ENCODE results near the gene TTC9.

DNA sequence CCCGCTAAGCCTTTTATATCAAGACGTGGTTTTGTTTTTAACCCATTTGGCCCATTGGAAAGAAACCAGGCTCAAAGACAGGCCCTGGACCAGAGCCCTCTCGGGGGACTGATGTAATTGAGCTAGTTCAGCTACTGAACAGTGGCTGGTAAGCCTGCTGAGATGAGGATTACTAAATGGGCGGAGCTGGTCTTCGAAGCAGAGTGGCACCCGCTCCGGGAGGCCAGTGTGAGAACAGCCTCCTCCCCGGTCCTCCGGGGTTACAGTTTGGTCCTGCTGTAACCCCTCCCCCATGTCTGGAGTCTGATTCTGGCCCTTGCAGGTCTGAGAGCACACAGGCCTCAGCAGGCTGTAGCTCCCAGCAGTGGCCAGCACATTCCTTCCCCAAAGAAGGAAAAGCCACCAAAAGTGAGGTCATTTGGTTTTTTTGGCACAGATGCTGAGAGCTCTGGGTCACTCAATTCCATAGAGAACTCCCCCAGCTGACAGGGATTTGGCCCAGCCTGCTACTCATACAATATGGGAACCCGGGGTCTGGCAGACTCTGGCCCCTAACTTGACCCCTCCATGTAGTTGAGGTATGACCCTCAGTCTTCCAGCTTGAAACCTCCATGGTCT, 39.2 kb downstream of the ACTN1 start:
- PRO-cap, result no peak
- RAMPAGE, long total RNA, result no peak

DNA sequence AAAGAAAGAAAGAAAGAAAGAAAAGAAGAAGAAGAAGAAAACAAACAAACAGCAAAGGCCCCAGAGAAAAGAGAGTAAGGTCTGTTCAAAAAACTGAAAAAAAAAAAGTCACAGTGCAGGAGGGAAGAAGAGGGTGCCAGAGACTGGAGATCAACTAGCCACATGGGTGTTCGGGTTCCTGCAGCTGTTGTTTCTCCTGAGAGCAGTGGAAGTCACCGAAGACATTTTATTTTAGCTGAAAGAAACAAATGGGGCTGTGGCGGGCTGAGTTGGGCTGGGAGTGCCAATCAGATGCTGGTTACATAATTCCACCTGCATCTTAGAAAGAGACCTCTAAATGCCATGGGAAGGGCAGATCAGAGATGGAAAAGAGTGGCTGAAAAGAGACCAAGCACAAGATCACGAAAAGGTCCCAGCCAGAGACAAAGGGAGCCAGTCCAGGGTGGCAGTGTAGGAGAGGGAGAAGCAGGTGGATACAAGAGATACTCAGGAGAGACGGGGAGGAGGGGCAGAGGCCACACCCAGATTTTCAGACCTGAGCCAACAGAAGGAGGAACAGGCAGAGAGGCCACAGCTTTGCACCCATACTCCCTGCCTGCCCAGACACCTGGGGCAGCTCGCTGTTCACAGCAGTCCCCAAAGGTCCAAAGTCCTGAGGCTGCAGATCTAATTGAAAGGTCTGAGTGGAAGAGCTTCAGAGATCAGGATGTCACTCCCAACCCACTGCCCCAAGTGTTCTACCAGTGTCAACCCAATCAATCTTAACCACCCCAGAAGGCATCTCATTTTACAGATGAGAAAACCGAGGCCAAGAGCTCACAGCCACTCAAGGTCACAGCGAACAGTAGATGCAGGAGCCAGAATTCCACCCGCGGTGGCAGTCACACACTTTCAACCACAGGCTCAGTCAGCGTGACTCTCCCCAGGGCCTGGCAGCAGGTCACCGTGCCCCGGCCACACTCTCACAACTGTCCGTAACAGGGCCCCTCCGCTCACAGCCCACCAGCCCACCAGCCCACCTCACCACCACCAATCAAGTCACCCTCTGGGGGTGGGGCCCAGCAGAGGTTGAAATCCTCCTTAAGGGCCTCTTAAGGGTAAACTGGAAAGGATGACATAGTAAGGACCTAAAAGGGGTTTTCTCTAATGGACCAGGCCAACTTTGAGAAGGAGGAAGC, 33.5 kb downstream of the ACTN1 start:
- PRO-cap, result no peak
- RAMPAGE, long total RNA, result no peak

- PRO-cap, result no peak
- RAMPAGE, long total RNA, result no peak
These were observed 14.3 kb downstream of the ACTN1 start for GRCh38 chr14:68964778-68965251.

DNA sequence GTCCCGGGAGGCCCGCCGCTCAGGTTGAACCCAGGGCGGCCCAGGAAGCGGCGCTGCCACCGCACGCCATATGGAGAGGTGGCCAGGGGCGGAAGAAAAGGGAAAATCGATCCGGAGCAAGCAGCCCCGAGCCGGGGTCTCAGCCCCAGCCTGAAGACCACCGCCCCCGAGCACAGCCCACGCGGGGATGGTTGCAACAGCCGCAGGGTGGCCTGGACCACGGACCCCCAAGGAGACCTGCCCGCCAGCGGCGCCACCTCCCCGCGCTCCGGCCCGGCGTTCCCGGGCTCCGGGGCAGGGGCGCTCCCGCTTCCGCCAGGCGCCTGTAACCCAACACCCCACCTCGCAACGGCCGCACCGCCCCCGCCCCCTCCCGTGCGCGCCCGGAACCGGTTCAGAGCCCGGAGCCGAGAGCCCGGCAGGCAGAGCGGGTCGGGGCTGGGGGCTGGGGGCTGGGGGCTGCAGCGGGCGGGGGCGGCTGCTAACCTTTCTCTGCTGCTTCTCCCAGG, 582 bp downstream of the ACTN1 start:
- PRO-cap, result no peak
- RAMPAGE, long total RNA, result no peak

DNA sequence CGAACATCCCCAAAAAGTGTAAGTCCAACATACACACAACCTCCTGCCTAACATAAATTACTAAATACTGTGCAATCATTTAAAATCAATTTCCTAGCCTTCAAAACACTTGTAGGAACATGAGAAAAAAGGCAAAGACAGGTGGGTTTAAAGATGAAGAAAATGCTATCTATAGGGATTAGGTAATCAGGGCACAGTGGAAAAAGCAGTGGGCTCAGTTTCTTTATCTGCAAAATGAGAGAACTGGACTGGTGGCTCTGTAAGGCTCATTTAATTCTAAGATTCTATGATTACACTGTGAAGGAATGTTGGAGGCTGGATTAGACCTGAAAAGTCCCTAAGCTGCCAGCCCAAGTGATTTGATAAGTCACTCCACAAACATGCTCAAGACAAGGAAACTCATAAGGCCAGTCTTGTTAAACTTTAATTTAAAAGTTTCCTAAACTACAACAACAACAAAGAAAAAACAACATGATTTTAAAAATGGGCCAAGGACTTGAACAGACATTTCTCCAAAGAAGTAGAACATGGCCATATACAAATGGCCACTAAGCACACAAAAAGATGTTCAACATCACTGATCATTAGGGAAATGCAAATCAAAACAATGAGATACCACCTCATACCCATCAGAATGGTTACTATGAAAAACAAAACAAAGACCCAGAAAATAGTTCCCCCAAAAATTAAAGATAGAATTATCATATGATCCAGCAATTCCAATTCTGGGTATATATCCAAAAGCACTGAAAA, 75.0 kb downstream of the DCAF5 start:
- PRO-cap, result no peak
- RAMPAGE, long total RNA, result no peak

DNA sequence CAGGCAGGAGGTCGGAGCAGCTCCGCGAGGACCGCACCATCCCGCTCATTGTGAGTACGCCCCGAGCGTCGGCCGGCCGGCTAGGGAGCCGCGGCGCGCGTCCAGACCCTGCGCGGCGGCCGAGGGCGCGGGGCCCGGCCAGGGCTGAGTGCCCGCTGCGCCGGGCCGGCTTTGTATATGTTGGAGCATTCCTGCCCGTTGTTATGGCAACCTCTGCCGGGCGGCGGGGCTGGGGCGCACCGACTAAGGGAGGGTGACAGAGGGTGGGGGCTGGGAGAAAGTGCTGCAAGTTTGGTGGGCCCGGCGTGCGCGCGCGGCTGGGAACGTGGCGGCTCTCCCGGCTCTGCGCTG, 435 bp downstream of the GALNT16 start:
- PRO-cap, result no peak
- RAMPAGE, long total RNA, result no peak

- PRO-cap, result no peak
- RAMPAGE, long total RNA, result no peak
These were observed 43.8 kb downstream of the ERH start for GRCh38 chr14:69354200-69354864.

DNA sequence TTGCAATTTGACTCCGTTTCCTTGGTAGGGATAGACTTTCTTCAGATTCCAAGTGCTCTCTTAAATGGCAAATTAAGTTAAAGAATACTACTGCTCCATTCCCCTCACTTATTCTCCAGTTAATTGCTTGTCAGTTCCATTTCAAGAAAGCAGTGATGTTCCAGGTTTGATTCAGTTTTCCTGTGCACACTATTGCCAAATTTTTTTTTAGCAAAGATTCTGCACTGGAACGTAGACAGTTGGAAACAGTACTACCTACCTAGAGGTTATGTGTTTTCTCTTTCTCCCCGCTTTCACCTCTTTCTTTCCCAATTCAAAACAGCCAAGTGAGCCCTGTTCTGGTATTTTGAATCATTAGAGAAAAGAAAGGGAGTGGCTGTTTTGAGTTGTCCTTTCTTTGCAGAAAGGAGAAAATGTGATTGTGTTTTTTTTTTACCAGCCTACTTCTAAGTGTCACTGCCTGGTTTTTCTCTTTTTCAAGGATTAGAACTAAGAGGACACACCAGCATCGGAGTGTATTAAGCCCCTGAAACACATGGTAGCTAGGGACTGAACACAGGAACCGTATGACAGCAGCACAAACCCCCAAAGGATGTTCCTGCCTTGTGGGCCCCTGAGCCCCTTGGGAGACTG, 23.2 kb upstream of the PLEKHD1 start:
- PRO-cap, result no peak
- RAMPAGE, long total RNA, result no peak

GRCh38 chr14:69615230-69616236, 4.1 kb downstream of the SUSD6 start:
- PRO-cap, result bidirectional peak, plus-strand start at chr14:69615806, minus-strand start at chr14:69615703
- RAMPAGE, long total RNA, result no peak

DNA sequence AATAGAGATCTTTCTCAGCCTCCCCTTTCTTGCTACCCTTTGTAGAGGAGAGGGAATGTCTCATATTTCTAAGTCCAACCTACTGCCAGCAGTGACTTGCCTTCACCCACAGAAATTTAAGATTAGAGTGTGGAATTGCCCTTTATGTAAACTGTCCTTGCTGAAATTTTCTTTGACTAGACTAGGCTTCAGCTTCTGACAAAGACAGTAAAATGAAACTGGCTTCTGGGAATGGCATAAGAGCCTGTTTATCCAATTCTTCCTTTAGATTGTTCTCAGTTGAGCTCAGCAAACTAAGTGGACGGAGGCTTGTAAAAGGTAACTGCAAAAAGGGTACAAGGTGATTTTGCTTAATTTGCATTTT, 4.8 kb downstream of the SUSD6 start:
- PRO-cap, result no peak
- RAMPAGE, long total RNA, result no peak

GRCh38 chr14:69631983-69632761, 20.8 kb downstream of the SUSD6 start:
- PRO-cap, result no peak
- RAMPAGE, long total RNA, result no peak

- PRO-cap, result no peak
- RAMPAGE, long total RNA, result no peak
These were observed 26.0 kb downstream of the SUSD6 start for GRCh38 chr14:69637353-69637788.

- PRO-cap, result no peak
- RAMPAGE, long total RNA, result no peak
These were observed 39.6 kb downstream of the SUSD6 start for GRCh38 chr14:69650848-69651638.

DNA sequence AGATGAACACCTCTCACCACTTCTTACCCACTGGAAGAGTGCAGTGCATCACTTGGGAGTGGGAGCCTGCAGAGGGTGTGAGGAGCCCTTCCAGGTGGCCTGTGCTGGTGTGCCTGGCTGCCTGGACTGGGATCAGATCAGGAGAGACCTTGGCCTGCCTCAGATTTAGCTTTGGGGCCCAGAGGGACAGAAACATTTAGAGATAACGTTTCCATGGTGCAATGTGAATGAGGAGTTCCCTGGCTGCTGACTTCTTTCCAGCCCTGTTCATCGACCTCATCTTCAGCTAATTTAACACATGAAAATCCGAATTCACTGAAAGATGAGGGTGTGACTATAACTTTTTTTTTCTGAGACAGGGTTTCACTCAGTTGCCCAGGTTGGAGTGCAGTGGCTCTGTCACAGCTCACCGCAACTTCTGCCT, 53.5 kb downstream of the SUSD6 start:
- PRO-cap, result no peak
- RAMPAGE, long total RNA, result no peak

DNA sequence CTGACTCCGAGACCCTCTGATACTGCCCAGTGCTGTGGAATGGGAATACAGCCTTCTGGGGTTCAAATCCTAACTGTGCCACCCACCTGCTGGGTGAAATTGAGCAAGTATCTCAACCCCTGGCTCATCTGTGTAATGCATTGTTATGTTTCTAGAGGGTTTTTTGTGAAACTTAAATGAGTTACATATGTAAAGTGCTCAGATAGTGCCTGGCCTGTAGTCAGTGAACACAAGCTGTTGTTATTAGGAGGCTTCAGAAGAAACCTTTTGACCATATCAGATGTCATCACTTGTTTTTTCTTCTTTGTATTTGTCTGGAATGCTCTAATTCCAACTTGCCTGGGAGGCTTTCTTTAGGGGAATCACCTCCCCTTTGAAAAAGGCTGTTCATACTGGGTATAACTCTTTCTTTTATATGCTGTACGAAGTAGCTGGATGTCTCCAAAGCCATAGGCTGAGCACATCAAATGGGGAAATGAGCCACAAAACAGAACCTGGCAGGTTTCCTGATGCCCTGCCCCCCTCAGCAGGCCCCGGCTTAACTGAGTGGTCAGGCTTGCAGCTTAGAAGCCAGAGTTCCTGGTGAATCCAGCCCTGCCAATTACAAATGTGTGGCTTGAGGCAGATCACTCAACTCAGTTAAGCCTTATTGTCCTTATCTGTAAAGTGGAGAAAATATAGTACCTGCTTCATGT, 71.2 kb upstream of the SRSF5 start:
- PRO-cap, result no peak
- RAMPAGE, long total RNA, result no peak

- PRO-cap, result no peak
- RAMPAGE, long total RNA, result no peak
These were observed 64.3 kb downstream of the SMOC1 start for GRCh38 chr14:69943465-69943871.

DNA sequence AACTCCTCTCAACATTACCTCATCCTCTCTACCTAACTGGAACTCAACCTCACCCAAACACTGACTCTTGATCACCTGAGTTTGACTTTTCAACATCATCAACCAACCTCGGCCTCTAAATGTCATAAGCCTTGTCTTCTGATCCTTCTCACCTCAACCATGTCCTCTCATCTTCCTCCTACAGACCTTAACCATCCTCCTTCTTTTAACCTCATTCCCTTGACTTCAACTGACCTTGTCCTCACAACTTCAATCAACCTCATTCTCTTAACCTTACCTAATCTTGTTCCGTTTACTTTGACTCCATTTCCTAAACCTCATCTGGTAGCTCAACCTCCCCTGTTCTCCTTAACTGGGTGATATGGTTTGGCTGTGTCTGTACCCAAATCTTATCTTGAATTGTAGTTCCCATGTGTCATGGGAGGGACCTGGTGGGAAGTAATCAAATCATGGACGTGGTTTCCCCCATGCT, 19.8 kb downstream of the COX16 start:
- PRO-cap, result no peak
- RAMPAGE, long total RNA, result no peak

DNA sequence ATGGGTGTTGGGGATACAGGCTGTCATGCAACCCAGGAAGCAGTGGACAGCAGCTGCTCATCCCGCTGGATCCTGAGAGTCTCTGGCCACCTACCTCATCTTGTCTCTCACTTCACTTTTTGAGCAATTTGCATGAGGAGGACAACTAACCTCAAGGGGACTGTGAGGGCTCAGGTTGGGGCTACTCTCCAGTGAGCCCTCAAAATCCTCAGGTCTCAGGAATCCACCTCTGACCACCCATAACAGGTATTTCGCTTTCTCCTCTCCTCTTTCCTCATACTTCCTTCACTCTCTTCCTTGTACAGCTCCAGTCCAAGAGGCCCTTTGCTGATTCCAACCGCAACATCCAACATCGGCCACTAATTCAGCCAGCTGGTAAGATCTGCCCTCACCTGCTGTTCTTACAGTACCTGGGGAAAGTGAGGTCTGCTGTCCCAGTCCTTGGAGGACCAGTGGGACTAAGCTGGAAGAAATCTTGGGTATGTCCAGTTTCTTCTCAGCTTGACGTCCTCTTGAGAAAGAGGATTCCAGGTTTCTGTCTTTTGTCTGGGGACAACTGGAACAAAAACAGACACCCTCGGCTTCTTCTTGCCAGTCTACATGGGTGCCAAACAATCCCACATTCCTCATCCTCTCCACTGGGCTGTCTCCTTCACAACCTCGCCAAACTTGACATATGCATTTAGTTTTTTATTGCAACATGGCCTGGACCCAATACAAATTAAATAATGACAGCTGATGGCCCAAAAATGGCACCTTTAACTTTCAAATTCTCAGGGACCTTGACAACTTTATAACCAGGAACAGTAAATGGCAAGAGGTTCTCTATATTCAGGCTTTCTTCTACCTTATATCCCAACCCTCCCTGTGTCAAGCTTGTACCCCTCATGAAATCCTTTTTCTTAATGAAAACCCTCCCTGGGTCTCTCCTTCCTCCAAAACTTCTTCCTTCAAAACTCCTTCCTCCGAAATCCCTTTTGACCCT, 2.6 kb upstream of the ADAM20 start:
- PRO-cap, result no peak
- RAMPAGE, long total RNA, result no peak

- PRO-cap, result unidirectional peak, plus-strand start at chr14:70641721
- RAMPAGE, long total RNA, result no peak
These were observed at the start of gene TTC9 for GRCh38 chr14:70641610-70642747. Gene TTC9, plus strand, starts transcription at chr14:70641916.

DNA sequence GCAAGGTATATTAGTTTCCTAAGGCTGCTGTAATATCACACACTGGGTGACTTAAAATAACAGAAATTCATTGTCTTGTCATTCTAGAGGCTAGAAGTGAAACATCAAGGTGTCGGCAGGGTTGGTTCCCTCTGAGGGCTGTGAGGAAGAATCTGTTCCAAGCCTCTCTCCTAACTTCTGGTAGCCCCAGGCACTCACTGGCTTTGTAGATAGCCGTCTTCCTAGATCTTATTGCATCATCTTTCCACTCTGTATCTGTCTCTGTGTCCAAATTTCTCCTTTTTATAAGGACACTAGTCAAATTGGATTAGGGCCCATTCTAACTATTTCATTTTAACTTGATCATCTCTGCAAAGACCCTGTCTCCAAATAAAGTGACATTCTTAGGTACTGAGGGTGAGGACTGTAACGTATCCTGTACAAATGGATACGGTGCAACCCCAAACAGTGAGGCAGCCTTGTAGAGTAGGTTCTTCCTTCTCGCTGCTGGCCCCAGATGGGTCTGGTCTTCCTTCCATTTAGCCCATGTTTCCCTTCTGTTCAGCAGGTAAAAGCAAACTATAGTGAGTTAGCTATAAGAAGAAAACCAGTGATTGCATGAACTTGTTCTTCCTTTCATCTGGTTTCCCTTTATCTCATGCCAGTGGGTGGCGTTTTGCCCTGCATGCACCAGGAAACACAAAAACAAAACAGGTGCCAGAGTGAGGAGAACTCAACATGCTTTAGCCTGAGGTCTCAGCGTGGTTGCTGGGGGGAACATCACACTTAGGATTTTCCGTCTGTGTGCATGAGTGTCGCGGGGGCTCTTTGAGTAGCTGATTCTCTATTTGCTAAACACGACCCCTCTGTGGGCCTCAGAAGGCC, 19.5 kb downstream of the TTC9 start:
- PRO-cap, result unidirectional peak, minus-strand start at position 257 of the sequence; unidirectional peak, plus-strand start at position 681 of the sequence
- RAMPAGE, long total RNA, result no peak

All from Karpas-422 (cell line).